Endothelial cell (in vitro differentiated cells): ENCODE measurements around a stretch of chr2.

GRCh38 chr2:133755593-133755945, 187.3 kb upstream of the NCKAP5 start:
- PRO-cap: no peak

GRCh38 chr2:134217411-134218415, 36.2 kb upstream of the MGAT5 start:
- PRO-cap: no peak

DNA sequence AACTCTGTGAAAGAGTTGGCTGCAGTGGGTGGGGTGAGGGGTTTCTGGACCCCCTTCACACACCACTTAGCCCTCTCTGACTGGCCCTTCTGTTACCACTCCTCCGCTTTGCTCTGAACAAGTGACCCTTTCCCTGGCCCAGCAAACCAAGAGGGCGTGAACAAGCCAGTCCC, 180.0 kb downstream of the MGAT5 start:
- PRO-cap: no peak

DNA sequence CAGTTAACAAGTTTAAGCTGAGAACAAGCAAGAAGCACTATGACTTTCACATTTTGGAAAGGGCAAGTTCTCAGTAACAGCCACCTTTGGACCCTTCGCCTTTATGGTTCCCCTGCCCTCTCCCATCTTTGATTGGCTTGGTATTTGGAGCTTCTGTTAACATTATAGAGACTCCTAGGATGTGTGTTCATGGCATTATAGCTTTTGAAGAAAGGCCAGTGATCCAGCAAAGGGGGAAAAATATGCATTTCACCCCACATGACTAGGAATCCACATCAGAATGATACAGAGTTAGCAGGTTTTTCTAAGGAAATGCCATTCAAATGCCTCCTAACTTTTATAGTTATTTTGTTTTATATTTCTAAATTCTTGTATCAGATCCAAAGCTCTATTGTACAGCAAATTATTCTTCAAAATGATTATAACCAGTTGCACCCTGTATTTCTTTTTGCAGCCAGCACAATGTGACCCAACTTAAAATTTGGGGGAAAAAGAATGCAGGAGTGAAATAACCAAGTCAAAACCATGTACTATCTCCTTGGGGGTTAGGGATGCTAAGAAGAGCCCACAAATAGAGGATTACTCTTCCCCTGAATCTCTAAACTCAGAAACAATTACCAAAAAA, 17.3 kb upstream of the UBXN4 start:
- PRO-cap: no peak

DNA sequence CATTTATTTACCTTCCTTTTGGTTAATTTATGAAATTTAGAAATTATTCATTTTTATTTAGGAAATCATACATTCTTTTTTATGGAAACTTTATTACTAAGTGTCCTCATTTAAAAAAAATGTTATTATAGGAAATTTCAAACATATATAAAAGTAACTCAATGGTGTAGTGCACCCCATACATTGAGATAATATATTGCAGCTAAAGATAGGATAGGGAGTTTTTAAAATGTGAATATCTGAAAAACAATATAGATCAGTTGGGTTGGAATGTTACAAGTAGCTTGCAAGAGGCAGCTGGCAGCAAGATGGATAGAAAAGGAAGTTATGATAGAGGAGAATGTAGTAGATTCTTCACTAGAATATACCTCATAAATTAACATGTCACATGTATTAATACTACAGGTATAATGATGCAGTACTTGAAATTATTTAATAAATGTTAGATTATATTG, 12.0 kb downstream of the UBXN4 start:
- PRO-cap: no peak

GRCh38 chr2:135984634-135984944, 837 bp downstream of the DARS1 start:
- PRO-cap: no peak

- PRO-cap: no peak
Measured at GRCh38 chr2:136132708-136133141, 14.8 kb upstream of the CXCR4 start.

GRCh38 chr2:136135273-136135802, 17.4 kb upstream of the CXCR4 start:
- PRO-cap: no peak

DNA sequence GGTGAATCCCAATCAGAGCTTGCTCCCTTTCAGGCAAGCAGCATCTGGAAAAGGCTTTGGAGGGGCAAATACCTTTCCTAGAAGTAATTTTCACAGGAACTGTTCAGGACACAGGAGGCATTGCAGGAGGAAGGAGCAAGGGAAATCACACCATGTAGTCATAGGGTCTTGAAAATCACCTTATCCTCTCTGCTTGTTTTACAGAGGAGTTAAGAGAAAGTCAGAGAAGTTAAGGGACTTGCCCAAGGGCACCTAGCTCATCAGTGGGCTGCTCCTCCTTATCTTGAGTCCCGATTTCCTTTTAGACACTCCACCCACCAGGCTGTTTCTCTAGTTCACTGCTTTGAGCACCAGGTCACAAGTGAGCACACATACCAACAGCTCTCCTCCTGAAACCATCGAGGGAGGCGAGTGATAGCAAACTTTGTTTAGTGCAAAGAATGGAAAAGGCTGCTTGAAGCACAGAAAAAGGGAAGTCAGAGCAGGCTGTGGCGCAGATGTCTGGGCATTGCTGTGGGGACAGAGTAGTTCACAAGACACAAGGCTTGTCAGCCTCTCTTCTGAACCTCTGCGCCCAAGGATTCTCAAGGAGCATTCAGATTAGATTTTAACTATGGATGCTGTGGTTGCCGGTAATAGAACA, 89.2 kb upstream of the CXCR4 start:
- PRO-cap: no peak

- PRO-cap: no peak
Measured at GRCh38 chr2:136232746-136233247, 114.8 kb upstream of the CXCR4 start.

DNA sequence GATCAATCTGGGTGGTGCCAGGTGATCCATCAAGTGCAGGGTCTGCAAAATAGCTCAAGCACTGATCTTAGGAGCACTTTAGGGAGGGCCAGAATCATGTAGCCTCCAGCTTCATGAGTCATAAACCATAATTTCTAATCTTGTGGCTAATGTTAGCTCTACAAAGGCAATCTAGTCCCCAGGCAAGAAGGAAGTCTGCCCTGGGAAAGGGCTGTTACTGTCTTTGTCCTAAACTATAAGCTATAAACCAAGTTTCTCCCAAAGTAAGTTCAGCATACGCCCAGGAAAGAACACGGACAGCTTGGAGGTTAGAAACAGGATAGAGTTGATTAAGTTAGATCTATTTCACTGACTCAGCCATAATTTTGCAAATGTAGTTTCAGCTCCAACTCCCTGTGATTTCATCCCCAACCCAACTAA, 227.0 kb upstream of the SPOPL start:
- PRO-cap: no peak

DNA sequence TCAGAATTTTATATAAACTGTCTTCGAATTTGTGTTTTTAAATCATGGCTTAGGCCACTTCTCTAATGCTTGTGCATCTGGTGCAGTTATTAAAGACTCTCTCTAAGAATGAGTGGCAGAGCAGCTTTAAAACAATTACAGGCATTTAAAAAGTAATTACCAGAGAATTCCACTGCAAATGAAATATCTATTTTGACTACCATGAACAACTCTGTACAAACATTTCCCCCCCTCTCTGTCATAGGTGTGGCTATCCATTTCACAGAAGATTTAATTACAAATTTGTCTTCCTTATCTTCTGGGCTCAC, 1036.5 kb upstream of the NXPH2 start:
- PRO-cap: no peak

- PRO-cap: no peak
Measured at GRCh38 chr2:142695264-142695753, 182.2 kb upstream of the KYNU start.

DNA sequence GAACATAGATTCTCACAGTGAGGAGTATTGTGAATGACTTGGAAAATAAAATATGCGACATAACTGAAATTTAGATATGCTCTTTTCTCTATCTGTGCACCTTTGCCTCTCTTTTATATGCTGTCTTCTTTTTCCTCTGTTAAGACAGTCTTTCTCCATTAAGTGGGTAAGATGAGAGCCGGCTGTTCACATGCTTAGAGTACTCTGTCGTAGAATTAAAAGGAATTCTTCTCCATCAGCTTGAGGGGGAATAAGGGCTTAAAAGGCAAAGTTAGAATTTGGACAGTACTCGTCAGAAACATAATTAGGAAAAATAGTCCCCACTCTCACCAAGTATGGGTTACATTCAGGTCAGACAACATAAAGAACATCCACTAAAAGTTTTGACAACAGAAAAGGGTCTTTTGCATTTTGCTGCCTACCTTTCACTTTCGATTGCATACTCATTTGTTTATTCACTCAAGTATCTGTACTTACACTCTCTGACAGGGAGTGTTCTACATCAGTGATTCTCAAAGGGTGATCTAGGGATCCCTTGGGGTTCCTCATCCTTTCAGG, 47.9 kb downstream of the ARHGAP15 start:
- PRO-cap: no peak

- PRO-cap: no peak
Measured at GRCh38 chr2:143474654-143475033, 345.4 kb downstream of the ARHGAP15 start.

DNA sequence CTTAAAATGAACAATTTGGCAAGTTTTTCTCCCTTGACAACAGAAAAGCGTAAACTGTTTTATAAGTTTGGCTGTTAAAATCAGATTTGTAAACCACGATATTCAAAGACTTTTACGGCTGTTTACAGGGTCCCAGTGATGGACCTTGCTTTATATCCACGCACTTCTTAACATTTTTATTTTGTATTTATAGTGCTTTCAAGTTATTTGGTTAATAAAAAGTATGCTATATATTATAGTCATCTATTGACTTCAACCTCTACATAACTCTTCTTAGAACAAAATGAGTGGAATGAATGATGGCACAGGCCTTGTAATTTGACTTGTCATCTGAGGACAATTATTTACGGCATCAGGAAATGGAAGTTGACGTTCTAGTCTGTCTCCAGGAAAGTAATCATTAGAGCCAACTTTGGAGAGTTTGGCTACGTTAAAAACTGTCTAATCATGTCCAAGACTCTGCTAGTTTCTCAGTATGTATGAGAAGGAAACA, 353.4 kb downstream of the ARHGAP15 start:
- PRO-cap: no peak

DNA sequence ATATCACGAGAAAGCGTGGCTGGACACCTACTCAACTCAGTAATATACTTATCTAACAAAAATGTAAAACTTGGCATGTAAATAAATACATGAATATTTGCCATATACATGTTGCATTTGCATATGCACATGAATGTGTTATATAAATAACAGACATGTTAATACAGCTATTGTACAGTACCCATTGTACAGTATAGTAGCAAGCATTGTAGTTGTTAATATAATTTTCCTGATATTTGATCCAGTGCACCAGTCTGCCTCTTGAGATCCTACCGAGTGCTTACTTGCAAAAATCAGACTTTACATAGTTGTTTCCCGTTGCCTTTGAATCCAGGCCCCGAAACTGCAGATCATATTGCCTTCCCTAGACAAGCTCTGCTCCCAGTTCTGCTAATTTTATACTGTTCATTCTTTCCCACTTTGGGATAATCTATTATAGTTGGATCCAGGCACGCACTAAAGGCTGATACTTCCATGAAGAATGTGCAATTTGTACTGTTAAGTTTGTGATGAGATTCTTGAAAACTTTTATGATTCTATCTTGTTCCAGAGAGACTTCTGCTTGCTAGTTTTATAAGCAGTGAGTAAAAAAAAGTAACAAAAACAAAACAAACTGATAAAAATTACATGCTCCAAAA, 395.6 kb downstream of the ARHGAP15 start:
- PRO-cap: no peak

GRCh38 chr2:143793657-143793929, 538.7 kb downstream of the GTDC1 start:
- PRO-cap: no peak

DNA sequence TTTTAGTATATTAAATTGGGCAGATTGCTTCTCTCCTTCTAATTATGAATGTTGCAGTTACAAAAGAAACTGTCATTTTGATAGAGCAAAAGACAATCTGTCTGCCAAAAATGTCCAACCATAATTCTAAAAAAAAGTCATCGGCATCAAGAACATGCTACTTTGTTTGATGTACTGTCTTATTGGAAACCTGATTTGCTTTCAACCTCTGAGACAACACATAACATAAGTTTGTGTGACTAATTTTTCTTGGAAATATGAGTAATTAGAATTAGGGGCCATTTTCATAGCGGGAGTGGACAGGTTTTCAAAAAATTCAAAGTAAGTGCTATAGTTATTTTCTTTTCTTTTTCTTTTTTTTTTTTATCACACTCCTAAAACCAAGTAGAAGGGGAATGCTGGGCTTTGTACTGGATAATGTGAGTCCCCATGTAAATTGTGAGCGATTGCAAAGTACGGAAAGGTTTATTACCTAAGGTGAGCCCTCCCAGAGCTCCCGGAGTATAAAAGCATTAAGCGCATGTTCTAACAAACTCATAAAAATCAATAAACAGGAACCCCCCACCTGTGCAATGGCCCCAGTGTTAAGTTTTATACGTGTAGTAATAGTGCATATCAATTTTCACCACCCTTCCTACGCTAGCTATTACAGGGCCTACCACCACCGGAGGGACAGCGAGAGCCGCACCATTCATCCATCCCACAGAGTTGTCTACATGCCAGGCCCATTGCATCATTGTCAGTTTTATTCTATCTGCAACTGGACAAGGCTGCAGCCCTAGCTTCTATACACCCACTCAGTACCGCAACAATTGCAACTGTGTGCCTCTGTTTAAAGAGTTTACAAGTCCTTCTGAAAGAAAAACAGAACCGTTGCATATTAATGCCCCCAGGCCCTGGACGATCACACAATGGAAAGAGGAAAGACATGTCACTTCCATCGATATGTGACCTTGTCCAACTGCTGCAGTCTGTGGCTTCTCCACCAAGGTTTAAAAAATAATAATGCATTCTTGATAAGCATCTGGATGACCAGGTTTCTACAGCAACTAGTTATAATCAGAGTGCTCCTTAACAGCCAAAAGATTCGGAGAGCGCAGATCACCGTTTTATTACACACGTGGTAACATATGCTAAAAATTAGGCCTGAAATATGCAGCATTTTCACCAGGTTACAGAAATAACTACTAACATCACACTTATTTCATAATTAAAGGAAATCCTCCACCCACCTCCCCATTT, 58.8 kb downstream of the ZEB2 start:
- PRO-cap: no peak

DNA sequence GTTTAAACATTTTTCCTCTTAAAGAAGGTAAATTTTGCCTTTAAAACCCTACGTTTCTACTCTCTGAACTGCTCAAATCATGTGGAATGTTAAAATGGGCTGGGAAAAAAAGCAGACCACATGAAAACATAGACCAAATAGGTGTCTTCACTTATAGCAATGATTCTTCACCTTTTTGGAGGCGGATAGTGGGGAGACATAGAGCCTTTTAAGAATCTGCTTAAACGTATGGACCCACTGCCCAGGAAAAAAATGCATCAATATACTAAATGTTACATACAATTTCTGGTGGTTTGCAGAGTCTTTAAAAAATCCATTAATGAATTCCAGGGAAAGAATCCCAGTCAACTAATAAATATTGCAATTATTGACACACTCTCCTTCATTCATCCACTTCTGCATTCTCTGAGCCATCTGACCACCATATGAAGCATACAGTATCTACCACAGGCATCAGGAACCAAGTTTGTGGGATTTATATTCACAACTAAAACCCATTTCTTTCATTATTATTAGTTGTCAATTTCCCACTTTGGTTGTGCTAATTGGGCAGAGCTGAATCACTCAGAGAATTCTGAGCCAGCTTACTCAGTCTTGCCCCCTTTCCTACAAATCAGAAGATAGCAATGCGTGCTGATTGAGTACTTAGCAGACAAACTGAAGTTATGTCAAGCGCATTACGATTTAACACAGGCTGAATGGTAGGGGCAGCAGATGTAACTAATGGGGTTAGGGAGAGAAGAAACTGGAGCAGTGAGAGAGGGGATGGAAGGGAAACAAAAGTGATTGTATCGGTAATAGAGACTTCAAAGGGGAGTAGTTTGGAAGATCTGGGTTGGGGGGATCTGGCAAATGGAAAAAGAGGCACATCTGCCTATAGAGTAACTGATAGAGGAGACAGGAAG, 52.4 kb downstream of the ZEB2 start:
- PRO-cap: no peak